Karpas-422 (cell line): ENCODE measurements around a stretch of chr2.

DNA sequence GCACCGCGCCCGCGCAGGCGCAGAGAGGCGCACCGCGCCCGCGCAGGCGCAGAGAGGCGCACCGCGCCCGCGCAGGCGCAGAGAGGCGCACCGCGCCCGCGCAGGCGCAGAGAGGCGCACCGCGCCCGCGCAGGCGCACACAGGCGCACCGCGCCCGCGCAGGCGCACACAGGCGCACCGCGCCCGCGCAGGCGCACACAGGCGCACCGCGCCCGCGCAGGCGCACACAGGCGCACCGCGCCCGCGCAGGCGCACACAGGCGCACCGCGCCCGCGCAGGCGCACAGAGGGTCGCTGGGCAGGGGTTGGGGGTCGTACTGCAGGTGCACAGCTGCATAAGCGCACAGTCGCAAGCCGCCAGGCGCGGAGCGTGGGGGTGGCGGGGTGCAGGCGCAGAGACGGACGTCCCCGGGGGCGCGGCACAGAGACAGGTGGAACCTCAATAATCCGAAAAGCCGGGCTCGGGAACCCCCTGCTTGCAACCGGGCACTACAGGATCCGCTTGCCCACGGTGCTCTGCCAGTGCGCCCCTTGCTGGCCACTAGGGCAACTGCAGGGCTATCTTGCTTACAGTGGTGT lies 35.2 kb downstream of the FAM110C start:
- PRO-cap = no peak
- RAMPAGE, long total RNA = no peak

DNA sequence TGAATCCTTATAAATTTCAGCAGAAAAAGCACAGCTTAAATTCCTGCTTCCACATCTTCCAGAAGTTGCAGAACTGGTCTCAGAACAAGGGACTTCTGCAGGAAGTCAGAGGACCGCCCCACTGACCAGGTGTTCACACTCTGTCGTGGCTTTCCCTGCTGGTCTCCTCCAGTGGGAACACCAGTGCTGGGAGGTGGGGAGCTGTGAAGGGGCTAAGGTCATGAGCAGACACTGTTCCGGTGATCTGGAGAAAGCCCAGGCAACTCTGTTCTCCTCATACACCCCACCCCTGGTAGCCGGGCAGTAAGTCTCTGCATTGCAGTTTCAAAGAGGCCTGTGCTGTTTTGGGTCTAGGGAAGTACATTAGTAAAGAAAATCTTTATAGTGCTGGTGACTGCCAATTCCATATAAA lies 3.4 kb downstream of the FAM110C start:
- PRO-cap = no peak
- RAMPAGE, long total RNA = no peak

DNA sequence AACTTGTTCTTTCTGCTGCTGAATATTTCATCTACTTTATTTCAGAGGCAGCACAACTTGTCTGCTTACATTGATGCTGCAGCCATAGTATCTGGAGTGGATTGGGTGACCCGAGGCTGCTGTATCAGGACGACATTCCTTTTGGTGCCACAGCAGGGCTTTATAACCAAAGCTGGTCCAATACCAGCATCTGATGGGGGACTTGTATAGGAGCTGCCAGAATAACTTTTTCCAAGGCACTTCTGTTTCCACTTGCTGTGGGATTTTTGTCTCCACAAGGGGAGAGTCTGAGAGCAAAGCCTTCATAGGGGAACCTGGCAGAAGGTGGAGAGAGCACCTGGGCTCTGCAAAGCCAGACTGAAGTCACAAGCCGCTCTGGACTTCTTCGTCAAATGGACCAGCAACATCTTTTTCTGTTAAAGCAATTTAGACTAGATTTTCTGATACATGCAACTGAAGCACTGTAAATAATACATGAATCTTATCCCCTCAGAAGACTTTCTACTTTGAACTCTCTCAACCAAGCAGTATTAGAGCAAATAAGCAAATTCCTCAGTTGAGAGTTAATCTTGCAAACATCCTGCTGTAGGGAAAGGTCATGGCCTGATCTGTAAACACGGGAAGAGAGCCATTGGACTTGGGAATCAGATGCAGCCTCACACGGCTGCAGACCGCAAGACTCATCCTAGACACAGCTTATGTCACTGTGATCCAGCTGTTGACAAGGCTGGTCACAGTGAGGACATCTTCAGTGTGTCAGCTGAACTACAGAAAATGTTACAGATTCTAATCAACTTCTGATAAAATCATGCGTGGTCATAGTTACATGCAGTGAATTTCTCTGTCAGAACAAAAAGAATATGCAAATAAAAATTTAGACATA lies 3.3 kb downstream of the SH3YL1 start:
- PRO-cap = no peak
- RAMPAGE, long total RNA = no peak

GRCh38 chr2:282814-284089 lies 4.6 kb downstream of the ALKAL2 start:
- PRO-cap = no peak
- RAMPAGE, long total RNA = no peak

- PRO-cap = no peak
- RAMPAGE, long total RNA = no peak
These were observed 2.1 kb downstream of the ALKAL2 start for GRCh38 chr2:285558-286344.

GRCh38 chr2:660488-660966 lies 16.7 kb downstream of the TMEM18 start:
- PRO-cap = no peak
- RAMPAGE, long total RNA = no peak

DNA sequence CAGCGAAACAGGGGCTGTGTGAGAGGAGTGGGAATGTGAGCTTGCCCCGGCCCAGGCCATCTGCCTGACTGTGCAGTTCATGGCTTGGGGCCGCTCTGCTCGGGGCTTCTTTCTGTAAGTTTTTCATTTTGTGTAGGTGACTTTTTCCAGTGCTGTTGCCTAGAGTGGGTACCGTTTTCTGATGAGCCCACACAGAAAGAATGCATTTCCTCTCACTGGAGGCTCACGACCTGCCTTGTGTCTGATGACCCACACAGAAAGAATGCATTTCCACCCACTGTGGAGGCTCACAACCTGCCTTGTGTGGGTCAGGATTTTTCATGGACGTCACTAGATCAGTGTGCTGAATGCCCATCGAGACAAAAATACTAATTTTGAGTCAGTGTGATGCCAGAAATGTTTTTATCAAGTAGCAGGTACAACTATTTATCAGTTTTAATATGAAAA lies 104.6 kb downstream of the SNTG2 start:
- PRO-cap = no peak
- RAMPAGE, long total RNA = no peak

- PRO-cap = no peak
- RAMPAGE, long total RNA = no peak
These were observed 202.1 kb upstream of the TPO start for GRCh38 chr2:1211090-1211576.

DNA sequence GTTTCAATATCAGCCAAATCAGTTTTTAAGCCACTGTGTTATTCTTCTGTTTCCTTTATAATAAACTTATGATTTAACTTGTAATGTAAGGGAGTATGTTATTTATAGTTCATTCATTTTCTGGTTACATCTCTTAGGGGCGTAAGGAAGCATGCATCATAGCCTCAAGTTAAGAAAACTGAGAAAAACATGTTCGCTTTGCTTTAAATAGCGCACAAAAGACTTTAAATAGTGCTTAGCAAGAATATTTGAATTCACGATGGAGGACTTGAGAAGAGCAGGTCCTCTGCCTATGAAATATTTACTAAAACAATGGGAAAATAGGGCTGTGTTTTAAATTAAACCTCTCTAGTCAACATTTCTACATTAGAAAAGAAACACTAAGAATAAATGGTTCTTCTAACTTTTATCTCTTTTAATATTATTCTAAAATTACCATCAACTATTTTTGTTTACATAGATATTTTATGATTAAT lies 172.8 kb upstream of the TPO start:
- PRO-cap = no peak
- RAMPAGE, long total RNA = no peak

GRCh38 chr2:1415896-1416309 lies 2.6 kb downstream of the TPO start:
- PRO-cap = no peak
- RAMPAGE, long total RNA = no peak

DNA sequence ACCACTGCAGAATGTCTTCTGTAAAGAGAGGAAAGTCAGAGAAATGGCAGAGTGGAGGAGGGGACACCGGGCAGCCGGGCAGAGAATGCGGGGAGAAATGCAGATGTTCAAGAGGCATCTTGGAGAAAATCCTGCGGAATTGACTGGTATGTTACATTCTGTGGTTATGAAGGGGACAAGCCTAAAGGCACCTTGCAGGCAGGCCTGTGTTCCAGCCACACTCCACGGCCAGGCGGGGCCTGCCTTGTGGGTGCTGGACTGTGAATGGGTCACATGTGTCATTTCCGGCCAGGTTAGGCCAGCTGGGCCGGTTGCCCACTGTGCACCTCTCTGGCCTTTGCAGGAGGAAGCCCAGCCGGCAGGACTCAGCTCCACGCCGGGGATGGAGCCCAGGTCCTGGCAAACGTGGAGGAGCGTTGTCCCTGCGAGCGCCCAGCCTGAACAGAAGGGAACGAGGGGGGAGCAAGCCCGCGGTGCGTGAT lies 153.0 kb downstream of the PXDN start:
- PRO-cap = no peak
- RAMPAGE, long total RNA = no peak

- PRO-cap = no peak
- RAMPAGE, long total RNA = no peak
These were observed 13.9 kb downstream of the PXDN start for GRCh38 chr2:1730420-1730729.

GRCh38 chr2:1817134-1818024 lies 73.1 kb upstream of the PXDN start:
- PRO-cap = no peak
- RAMPAGE, long total RNA = no peak

DNA sequence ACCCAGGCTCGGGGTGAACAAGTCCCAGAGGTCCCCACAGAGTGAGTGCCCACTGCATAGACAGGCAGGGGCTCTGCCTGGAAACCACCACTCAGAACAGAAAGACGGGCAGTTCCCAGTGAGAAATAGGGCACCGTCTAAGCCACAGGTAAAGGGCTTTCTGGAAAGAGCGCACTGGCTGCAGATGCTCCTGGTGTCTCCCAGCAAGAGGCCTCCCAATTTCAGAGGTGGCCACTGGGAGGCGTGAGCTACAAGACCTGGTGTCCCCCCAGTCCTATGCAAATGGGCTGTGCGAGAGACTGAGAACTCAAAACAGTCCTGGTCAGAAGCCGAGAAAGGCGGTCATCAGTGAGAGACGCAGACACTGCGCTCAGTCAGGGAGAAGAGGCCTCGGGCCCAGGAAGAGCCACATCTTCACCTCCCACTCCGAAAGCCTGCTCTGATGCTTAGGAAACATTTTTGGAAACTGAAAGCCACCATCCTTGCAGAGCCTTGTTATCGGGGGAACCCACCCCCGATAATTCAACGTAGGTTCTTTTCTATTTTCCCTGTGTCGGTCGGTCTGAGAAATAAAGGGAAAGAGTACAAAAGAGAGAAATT lies 179.5 kb downstream of the EIPR1 start:
- PRO-cap = no peak
- RAMPAGE, long total RNA = no peak

DNA sequence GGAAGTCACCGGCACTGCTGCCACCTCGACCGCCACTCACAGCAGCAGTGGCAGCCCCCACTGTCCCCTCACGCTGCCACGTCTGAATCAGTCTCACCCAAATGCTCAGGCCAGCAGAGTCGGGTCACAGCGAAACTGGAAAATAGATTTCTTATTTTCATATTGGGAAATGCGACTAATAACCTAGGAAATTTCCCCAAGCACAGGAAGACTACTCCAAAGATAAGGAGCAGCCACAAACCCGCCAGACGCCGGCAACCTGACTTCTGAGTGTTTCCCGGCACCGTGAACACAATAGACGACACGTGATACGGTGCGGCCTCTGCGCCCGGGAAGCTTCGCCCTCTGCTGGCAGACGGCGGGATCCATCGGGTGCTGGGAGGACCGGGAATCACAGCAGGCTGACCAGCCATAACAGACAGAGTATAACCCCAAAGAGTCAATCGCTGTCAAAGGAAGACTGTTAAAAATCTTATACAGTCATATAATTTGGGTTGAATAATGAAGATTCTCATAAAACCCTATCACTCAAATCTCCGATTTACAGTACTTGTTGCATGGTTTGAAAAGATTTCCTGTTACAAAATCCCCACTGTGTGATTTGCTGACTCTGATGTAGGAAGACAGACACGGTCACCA lies 74.1 kb downstream of the EIPR1 start:
- PRO-cap = no peak
- RAMPAGE, long total RNA = no peak

DNA sequence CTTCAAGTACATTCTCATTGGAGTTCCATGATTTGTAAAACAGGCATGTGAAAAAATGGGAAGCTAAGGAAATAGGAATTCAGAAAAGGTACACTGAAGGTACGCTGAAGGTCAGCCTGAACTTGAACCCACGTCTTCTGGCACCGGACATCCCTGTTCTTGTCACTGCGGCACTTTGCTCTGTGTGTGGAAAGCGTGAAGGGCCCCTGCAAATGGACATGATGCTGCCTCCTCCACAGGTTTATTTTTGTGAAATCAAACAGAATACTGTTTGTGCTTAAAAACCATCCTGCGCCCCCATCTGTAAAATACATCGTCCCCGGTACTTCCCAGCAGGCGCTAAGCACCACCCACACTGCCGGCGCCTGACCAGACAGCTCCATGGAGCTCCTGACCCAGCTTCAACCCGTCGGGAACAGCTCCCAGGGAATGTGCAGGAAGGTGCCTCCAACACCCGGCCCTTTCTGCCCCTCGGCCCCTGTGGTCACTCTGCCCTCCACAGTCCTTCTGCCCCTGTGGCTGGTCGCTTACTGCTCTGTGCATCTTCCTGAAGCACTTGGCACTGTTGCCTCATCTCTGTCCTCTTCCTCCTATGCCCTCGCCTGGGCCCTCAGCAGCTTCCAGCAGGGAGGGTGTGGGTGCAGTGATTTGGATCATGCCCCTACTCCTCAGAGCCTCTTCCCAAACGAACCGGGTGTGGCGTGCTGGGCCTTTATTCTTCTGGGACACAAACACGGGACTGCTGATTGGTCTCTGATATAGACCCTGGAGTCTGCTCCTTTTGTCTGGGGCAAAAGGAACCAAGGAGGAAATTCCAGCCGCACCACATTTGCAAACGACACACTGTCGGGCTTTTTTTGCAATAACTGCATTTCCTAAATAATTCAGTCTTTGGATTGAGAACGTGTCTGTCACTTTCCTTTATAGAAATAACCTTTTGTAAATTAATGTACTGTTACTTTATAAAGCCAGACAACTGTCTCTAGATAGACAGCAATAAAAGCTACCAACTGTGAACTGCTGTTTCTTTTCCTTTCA lies 66.1 kb downstream of the ADI1 start:
- PRO-cap = no peak
- RAMPAGE, long total RNA = no peak

DNA sequence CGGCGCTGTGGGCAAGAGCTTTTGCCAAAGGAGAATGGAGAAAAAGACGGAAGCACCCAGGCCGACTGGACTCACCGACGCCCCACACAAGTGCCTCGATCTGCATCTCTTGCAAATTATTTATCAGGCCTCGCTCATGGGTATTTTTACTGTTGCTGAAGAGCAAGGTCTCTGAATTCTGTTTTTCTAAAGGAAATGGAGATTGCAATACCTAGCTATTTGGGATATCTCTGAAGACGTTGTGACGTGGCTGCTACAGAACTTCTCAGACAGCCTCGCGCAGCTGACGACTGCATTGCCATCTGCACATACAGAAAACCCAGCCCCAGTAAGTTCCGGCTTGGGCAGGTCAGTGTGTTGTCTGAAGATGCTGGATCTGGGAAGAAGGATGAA lies 52.1 kb downstream of the ADI1 start:
- PRO-cap = no peak
- RAMPAGE, long total RNA = no peak

- PRO-cap = no peak
- RAMPAGE, long total RNA = no peak
These were observed 36.0 kb downstream of the ADI1 start for GRCh38 chr2:3483061-3484081.

- PRO-cap = no peak
- RAMPAGE, long total RNA = no peak
These were observed 3.8 kb downstream of the ADI1 start for GRCh38 chr2:3515550-3515949.

DNA sequence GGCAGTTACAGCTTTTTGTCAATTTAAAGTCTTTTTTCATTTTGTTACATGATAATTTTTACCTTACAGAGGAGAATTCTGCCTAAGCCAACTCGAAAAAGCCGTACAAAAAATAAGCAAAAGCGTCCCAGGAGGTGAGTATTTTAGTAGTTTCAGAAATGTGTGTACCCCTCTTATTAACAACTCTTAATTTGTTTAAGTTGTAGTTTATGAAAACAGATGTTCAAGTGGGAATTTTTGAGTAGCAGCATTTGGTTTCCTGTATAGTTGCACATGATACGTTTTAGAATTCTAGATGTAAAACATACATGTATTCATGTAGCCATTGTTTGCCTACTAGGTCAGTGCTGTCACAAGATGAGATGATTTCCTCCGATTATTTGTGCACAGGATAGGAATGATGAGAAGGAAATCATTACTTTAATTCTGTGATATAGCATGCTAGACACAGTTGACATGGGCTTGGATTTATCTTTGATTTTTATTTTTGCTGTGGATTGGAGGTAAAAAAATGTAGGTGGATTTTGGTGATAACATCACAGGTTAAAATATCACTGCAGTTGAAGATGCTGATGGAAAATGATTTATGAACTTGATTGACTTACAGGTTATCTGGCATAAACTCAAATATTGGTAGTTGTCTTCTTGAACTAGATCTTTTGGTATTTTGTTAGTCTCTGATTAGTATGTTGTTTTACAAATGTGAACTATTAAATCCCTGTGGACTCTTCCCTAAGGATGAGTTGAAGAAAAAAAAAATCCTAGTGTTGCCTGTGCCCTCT lies 2.8 kb downstream of the RPS7 start:
- PRO-cap = no peak
- RAMPAGE, long total RNA = no peak